Caco-2 (cell line): ENCODE measurements around the genes ZZZ3, IFI44 and SAMD13.

DNA sequence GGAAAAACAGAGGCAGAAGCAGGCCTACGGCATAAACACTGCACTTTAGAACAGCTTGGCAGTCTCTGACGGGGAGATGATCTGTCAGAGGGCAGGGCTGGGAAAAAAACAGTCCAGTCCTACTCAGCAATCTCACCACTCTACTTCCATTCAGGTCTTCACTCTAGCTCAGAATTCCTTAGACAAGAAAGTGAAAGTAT is 4.1 kb downstream of the CRYZ start:
- PRO-cap, result no peak
- RRBS, result no CpG with 5 or more reads among the region's 2 CpGs

- PRO-cap, result no peak
- RRBS, result 97% methylated on average over 10 of the region's 81 CpGs
These were observed 5.3 kb upstream of the SLC44A5 start for GRCh38 chr1:75615877-75616922.

DNA sequence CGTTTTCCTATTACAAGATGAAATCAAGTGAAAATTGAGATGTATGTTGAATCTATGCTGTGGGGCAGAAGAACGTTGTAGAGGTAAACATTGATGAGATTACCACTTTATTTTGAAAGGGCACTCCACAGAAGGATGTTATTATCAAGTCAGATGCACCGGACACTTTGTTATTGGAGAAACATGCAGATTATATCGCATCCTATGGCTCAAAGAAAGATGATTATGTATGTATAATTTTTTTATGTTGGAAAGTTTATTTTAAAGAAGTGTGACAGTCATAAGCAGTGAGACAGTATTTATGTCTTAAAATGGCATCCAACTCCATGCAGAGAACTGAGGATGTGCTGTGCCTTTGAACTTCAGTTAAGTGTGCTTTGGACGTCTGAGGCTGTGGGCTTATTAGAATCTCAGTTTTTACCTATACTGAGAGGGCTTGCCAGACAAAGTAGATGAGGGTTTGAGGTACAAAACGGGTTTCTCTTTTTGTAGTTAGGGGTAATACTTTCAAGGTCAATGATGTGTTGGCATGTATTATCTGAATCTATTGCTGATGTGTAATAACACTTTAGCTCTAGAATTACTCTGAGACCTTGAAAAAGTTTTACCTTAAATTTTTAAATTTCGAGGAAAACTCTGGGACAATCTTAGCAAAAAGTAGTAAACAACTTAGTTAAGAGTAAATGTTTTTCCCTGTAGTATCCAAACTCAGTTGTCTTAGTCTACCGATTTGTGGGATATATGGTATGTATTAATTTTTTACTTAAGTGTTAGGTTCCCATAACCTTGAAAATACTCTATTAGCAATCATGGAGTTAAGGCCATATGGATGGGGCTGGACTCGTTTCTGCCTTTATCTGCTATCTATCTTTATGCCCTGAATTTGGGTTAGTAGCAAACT is 1.6 kb downstream of the RABGGTB start:
- PRO-cap, result no peak
- RRBS, result no CpG with 5 or more reads among the region's 9 CpGs

GRCh38 chr1:75797697-75798361 is 1.1 kb downstream of the MSH4 start:
- PRO-cap, result no peak
- RRBS, result no CpG with 5 or more reads among the region's 11 CpGs

GRCh38 chr1:76083182-76083681 is 8.7 kb downstream of the ST6GALNAC3 start:
- PRO-cap, result no peak
- RRBS, result no CpG with 5 or more reads among the region's 10 CpGs

- PRO-cap, result no peak
- RRBS, result 93% methylated on average over 8 of the region's 48 CpGs
These were observed 150.6 kb downstream of the ZZZ3 start for GRCh38 chr1:77531749-77532340.

DNA sequence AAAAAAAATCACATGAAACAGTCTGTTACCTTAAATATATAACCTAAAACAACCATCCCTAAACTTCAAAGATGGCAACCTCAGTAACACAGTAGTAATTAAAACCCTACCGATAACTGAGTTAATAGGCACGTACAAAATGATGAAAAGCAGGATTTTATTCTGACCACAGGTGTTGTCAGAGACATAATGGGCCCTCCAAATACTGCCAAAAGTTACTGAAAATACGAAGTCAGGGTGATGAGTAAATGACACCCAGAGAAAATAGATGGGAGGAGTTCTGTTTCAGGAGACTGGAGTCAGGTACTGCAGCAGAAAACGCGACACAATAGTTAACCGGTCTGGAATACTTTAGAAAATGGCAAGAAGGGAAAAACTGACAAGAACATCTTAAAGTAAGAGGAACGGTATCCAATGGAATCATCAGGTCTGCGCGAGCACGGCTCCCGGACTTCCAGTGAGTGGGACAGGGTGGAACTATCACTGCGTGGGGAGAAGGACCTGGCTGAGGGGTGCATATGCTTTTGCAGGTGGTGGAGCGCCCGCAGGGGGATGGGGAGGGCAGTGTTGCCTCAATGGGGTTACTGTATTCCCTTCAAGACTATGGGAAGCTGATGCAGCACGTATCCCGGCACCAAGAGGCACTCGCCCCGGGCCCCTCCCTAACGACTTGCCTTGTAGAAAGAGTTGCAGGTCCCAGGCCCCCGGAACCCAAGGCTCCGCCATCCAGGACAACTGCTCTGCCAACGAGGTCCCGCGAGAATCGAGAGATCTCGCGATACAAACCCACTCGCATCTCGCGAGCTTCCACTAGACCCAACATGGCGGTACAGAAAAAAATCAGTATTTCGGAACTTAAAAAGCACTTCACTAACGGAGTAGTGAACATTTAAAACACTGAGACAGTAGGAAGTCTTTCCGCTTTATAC is at the start of gene ZZZ3:
Gene ZZZ3, minus strand, starts transcription at position 748 of the 929 bp plus-strand sequence.
- PRO-cap, result bidirectional peak, plus-strand start at position 795 of the sequence, minus-strand start at position 737 of the sequence
- RRBS, result 2% methylated on average over 8 of the region's 34 CpGs

- PRO-cap, result no peak
- RRBS, result no CpG with 5 or more reads among the region's 2 CpGs
These were observed 40.7 kb downstream of the NEXN start for GRCh38 chr1:77929131-77929543.

- PRO-cap, result no peak
- RRBS, result no CpG with 5 or more reads among the region's 2 CpGs
These were observed 30.6 kb downstream of the FUBP1 start for GRCh38 chr1:77948056-77948913.

DNA sequence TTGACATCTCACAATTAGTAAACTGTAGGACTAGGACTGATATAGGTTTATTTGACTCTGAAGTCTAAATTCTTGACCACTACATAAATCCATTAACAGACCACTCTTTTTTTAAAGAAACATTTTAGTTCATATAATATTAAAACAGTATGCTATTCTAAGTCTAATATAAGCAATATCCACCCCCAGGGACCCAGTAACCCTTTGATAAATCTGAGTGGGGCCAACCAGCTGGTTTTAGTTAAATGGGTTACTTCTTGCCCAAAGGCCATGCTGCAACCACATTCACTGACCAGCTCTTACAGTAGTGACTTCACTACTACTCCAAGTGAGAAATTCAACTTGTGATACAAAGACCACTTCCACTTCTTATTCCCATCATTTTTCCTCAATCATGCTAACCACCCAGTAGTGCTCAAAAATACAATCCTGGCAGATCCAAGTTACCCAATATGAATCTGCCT is 20.5 kb downstream of the FUBP1 start:
- PRO-cap, result no peak

- PRO-cap, result no peak
These were observed 5.8 kb upstream of the IFI44 start for GRCh38 chr1:78643797-78644186.

DNA sequence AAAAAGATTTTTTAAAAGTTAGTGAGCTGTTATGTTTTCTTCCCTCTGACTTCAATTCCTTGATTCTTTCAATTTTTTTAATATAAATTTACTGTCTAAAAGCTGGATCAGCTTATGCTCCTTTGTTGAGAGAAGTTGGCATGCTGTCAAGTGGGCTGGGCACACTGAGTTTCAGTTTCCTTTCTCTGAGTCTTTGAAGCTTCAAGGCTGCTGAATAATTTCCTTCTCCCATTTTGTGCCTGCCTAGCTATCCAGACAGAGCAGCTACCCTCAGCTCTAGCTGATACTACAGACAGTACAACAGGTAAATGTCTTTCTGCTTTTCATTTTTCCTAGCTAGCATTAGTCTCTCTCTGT is at the start of gene IFI44:
Gene IFI44, plus strand, starts transcription at position 230 of the 357 bp plus-strand sequence.
- PRO-cap, result no peak

GRCh38 chr1:79520054-79520253 is 513.4 kb upstream of the ADGRL4 start:
- PRO-cap, result no peak
- RRBS, result no CpG with 5 or more reads among the region's 1 CpG

GRCh38 chr1:81702896-81703681 is 97.6 kb upstream of the ADGRL2 start:
- PRO-cap, result no peak
- RRBS, result no CpG with 5 or more reads among the region's 7 CpGs

GRCh38 chr1:81808595-81809466 is 8.1 kb downstream of the ADGRL2 start:
- PRO-cap, result no peak
- RRBS, result no CpG with 5 or more reads among the region's 9 CpGs

DNA sequence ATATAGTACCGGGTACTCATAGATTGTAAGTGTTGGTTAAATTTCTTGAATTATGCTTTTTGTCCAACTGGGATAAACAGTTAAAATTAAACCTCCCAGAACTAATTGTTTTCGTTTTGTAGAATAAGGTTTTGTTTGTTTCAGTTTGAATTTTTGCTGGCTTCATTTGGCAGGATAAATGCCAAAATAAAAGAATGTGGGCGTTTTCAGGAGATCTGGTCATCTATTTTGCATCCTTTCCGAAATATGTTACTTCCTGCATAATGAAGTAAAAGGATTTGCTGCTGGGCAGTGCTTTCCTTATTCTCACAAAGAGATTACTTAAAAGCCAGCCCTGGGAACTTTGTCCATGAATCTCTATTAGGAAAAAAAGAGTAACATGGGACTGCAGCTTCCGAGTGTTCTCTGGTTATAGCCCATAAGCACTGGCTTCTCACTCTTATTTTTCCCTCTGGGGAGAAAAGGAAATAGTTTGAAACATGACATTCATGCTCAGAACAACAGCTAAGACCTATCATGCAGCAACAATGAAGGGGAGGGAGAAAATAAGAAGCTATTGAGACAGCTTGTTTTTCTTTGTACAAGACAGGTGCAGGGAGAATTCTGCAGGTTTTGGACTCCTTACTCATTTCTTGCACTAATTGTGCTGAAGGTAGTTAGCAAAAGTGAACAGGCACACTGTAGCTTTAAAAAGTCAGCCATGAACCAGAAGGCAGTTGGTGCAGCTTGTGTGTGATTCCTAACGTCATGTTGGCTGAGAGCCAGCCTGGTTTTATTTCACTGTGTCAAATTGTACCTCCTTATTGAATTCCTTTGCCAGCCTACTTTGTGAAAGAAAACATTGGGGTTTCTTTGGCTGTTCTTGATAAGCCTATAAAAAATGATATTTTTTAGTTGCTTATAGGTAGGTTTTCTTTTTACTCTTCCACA is at the start of gene SAMD13:
Gene SAMD13, plus strand, starts transcription at position 811 of the 930 bp plus-strand sequence.
- PRO-cap, result no peak
- RRBS, result no CpG with 5 or more reads among the region's 6 CpGs

DNA sequence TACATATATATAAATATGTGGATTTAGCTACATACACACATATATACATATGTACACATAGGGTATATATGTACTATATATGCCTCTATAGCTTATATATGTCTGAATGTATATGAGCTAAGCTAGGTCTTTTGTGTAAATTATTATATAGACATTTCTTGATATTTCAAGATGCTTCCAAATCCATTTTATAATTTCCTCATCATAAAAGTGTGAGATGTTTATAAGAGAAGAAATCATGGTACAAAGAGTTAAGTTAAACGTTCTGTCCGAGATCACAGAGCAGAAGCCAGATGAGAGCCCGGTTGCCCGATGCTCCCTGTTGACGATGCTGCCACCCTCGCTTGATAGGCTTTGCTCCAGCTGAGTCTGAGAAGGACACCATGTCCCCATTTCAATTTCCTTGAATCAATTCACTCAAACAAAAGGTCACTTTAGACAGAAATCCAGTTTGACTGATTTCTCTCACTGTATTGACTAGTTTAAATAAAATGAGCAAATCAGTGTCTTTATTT is 34.9 kb downstream of the DNASE2B start:
- PRO-cap, result no peak
- RRBS, result no CpG with 5 or more reads among the region's 6 CpGs

GRCh38 chr1:84669608-84670195 is 20.6 kb downstream of the SSX2IP start:
- PRO-cap, result no peak
- RRBS, result no CpG with 5 or more reads among the region's 3 CpGs

- PRO-cap, result no peak
- RRBS, result no CpG with 5 or more reads among the region's 11 CpGs
These were observed 84.4 kb upstream of the SSX2IP start for GRCh38 chr1:84774586-84775192.

DNA sequence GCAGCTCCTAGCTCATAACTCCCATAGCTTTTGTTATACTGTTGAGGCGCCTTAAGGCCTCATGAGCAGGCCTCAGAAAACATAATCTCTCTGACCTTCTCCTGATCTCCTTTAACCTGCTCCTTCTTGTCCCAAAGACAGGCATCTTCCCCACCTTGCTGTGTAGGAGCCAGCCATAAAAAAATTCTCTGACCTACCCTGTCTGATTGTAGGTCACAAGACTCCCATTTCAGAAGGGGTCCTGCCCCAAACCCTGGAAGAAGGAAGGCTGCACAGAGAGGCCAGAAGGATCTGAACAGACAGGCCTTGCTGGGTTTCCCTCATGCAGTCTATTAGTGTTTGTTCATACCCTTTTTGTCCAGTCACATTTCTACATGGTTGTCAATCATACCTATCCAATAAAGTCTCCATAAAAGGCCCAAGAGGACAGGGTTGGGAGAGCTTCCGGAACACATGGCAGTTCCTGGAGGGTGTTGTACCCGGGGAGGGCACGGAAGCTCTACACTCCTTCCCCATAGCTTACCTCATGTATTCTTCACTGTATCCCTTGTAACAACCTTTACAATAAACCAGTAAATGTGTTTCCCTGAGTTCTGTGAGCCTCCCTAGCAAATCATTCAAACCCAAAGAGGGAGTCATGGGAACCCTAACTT is 28.2 kb downstream of the MCOLN2 start:
- PRO-cap, result no peak
- RRBS, result 60% methylated on average over 1 of the region's 4 CpGs